Osteocyte (in vitro differentiated cells): Measurements from ENCODE around the genes RAP1GAP2, OR1A2, TRPV1 and EMC6.

DNA sequence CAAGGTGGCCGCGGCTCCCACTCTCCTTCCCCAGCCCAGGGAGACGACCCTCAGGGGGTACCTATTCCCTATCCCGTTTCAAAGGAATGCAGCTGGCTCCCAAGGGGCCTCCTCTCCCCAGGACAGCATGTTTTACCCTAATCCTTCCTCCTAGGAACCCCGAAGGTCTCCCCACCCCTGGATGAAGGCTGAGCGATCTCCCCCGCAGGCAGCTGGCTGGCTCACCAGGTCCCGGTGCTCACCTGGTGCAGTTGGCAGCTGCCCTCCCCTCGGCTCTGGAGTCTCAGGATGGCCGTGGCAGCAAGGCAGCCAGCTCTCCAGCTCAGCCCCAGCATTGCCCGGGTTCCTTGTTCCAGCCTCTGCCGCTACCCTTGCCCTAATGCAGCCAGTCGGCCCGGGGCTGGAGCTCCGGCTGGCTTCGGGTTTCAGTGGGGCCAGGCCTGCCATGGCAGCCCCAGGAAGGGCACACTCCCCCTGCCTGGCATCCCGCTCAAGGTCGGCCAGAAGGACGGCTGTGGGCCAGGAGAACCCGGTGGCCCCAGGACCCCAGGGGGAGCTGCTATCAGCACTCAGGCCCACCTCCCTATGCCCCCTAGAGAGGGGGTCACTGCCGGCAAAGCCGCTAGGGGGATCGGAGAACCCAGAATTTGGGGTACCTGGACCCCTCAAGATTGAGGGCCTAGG is 4.5 kb downstream of the CLUH start:
- PRO-cap: no peak

- PRO-cap: no peak
These were observed 3.9 kb downstream of the CLUH start for GRCh38 chr17:2707615-2708160.

GRCh38 chr17:2712090-2712736 is 649 bp upstream of the CLUH start:
- PRO-cap: no peak

DNA sequence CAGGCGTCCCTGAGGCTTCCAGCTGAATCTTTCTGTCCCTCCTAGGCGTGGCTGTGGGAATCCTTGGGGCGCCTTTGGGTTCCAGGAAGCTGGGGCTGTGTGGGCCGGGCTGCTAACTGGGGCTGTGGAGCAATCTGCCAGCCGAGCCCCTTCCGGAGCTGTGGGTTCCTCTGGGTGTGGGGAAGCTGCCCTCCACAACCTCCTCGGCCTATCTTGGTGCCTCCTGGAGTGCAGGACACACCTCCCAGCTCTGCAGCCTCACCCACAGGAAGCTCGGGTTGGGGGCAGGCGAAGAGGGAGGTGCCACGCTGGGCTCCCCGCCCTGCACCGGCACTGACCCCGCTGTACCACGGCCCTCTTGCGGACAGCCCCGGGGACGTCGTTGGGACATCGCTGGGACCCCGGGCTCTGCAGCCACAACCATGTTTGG is at the start of gene RAP1GAP2:
TSS of gene RAP1GAP2 (plus strand) at position 333 of the 430 bp plus-strand sequence.
- PRO-cap: no peak

- PRO-cap: no peak
These were observed 1.4 kb downstream of the RAP1GAP2 start for GRCh38 chr17:2797491-2798208.

DNA sequence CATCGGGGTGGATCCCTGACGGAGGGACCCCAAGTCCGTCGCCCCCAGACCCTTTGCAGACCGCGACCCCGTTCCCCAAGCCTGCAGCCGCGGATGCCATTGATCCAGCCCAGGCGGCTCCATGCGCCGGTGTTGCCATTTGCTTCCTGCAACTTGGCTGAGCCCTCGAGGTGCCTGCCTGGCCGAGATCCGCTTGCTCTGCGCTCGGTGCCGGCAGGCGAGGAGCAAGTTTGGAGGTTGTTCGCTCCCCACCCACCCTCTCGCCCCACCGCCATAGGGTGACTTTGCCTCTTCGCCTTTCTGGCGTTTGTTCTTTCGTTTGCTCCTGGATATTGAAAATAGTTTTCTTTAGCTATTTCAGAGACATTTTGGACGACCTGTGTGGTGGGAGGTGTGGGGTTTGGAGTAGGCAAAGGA is 58.1 kb downstream of the RAP1GAP2 start:
- PRO-cap: no peak

DNA sequence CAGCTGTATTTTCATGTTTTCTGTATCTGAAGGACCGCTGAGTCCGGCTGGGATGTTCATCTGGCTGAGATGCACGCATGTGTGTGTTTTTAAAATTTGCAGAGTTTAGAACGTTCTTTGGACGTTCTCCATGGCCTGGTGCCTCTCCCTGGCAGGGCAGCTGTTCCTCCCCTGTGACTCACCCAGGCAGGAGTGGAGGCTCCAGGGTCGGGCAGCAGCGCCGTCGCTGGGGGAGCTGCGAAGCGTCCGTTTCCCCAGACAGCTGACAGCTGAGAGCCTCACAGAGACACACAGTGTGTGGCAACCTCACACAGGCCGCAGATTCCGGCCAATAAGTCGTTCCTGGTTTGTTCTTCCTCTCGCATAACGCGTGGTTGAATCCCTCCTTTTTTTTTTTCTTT is 80.6 kb downstream of the OR1D5 start:
- PRO-cap: no peak

DNA sequence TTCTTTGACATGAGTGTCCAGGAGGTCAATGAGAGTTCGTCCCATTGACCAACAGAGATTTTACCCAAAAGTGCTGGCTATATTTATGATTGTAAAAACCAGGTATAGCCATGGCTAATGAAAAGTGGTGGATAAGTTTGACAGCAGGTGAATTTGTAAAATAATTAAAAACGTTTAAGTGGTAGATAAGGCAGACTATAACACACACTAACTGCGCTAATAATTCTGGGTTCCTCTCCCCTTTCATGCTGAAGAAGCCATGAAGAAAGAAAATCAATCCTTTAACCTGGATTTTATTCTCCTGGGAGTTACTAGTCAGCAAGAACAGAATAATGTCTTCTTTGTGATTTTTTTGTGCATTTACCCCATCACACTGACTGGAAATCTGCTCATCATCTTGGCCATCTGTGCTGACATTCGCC is at the start of gene OR1A2:
TSS of gene OR1A2 (plus strand) at position 260 of the 422 bp plus-strand sequence.
- PRO-cap: no peak

DNA sequence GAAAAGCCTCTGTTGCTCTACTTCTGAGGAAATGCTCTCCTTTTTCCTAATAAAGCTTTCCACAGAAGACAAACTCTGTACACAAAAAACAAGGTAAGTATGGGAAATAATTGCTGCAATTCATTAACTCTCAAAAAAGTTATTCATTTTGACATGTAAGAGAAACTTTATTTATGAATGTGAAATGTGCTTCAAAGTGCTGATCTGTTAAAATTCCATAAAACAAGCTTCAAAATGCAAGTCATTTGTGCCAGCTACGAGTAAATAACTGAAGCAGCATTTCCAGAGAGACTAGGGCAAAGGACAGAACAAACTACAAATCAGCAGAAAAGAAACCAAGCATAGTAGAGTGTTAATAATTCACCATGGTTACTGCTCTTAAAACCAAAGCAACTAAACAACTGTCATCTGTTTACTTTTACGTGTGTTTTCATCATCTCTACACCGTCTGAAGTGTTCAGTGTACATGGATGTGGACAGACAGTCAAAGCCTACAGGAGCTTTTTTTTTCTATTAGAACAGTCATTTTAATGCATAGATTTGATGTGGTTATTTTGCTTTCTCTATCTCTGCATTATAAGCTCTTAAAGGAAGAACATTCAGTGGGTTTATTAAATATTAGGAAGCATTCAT is 1.6 kb upstream of the ASPA start:
- PRO-cap: no peak

GRCh38 chr17:3528823-3529491 is 28.7 kb downstream of the TRPV3 start:
- PRO-cap: no peak

DNA sequence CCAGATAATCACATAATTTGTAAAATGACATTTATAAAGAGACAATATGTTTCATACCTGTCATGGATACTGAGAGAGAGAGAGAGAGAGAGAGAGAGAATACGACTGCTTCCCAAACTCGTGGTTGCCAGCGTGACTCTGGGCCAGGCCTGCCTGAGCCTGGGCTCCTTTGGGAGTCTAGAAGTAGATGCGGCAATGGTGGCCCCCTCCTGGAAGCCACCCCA is at the start of gene TRPV1:
TSS of gene TRPV1 (minus strand) at position 160 of the 224 bp plus-strand sequence.
- PRO-cap: no peak

DNA sequence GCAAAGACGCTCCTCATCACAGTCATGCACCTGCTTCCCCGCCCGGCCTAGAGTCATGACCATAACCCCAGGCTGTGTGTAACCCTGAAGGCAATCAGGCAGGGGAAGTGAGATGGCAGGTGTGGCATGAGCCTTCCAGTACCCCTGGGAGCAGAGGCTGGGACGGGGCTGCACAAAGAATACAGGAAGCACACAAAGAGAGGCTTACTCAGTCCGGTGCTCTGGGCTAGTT is 9.4 kb downstream of the CTNS start:
- PRO-cap: no peak

DNA sequence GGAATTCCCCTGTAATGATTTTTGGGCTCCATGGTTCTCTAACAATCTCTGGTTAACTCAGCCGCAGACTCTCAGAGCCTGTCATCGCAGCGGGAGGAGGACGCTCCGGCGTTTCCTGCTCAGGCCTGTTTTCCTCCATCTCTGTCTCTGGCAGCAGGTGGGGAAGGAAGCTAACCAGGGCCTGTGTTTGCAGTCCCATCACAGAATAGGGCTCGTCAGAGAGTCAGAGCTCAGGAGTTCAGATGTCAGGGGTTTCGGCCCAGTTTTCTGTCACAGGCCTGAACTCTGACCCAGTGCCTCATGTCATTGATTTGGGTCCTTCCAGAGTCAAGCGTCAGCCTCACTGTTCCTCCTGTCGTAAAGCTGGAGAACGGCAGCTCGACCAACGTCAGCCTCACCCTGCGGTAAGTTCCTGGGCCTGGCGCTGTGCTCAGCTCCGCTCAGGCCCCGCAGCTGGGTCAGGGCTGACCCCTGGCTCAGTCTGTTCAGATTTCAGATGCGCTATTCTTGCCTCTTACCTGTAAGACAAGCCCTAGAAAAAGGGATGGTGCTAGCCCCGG is 10.6 kb downstream of the CTNS start:
- PRO-cap: no peak

DNA sequence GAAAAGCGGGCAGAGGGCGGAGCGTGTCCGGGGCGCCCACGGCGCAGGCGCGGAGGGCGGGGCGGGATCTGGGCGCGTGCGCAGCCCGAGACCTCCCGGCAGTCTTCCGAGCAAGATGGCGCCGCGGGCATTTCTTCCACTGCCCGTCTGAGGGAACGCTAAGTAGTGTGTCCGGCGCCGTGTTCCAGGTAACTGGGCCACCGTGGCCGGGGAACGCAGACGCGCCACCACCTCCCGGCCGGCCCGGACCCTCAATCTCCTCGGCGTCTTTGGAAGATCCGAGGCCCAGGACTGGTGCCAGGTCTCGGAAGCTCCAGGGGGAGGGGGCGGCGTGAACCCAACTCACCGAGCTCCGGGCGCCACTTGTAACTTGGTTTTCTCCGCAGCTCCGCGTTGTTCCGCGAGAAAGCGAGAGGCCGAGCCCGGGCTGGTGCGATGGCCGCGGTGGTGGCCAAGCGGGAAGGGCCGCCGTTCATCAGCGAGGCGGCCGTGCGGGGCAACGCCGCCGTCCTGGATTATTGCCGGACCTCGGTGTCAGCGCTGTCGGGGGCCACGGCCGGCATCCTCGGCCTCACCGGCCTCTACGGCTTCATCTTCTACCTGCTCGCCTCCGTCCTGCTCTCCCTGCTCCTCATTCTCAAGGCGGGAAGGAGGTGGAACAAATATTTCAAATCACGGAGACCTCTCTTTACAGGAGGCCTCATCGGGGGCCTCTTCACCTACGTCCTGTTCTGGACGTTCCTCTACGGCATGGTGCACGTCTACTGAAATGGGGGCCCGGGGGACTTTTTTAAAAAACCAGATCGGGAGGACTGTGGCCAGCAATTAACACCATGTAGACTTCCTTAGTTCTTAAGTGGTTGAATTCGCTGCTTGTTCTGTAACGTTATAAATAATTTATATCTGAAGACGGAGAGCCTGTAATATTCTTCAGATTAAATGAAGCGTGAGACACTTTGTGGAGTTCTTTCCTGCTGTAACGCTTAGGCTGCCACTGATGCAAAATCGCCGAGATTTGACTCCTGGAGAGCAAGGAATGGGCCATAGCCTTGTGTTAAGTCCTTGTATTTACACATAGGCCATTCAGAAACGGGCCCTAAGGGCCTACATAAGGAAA is at the start of gene EMC6:
TSS of gene EMC6 (plus strand) at position 101 of the 1,117 bp plus-strand sequence.
- PRO-cap: bidirectional peak, plus-strand start at position 101 of the sequence, minus-strand start outside the sequence

DNA sequence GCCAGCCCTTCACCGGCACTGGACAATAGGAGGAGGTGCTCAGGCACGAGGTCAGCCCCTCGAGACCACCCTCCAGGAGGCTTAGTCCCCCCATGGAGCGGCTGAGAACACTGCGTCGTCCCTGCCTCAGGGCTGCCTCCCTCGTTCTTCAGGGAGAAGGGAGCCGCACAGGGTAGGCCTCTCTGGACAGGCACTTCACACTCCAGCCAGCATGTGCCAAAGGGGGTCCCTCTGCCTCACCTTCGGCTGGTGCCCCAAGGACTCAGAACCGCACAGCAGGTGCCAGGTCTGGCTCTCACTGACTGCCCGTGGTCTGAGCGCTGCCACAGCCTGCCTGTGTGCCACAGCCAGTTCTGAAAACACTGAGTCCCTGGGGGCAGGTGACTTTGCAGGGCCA is 7.1 kb downstream of the P2RX5 start:
- PRO-cap: no peak

DNA sequence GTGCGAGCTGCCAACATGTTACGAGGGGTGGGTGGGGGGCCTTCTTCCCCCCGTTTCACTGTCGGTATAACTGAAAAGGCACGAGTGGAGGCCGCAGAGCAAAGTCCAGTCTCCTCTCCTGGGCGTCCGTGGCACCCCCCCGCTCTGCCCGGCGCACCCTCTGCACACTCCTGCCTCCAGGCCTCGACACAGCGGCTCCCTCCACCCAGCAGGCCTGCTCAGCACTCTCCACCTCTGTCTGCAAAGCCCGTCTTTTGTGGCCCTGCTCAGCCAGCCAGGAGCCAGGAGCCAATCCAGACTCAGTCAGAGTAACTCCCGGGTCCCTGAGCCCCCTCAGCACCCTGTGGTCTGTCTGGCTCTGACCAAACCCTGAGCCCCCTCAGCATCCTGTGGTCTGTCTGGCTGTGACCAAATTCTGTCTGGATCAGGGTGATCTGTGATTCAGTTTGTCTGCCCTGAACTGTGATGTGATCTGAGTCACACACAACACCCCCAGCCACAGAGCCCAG is 6.1 kb downstream of the ITGAE start:
- PRO-cap: no peak

- PRO-cap: no peak
These were observed 9.1 kb upstream of the ITGAE start for GRCh38 chr17:3810061-3810427.

- PRO-cap: no peak
These were observed 7.6 kb upstream of the CAMKK1 start for GRCh38 chr17:3900334-3900941.

DNA sequence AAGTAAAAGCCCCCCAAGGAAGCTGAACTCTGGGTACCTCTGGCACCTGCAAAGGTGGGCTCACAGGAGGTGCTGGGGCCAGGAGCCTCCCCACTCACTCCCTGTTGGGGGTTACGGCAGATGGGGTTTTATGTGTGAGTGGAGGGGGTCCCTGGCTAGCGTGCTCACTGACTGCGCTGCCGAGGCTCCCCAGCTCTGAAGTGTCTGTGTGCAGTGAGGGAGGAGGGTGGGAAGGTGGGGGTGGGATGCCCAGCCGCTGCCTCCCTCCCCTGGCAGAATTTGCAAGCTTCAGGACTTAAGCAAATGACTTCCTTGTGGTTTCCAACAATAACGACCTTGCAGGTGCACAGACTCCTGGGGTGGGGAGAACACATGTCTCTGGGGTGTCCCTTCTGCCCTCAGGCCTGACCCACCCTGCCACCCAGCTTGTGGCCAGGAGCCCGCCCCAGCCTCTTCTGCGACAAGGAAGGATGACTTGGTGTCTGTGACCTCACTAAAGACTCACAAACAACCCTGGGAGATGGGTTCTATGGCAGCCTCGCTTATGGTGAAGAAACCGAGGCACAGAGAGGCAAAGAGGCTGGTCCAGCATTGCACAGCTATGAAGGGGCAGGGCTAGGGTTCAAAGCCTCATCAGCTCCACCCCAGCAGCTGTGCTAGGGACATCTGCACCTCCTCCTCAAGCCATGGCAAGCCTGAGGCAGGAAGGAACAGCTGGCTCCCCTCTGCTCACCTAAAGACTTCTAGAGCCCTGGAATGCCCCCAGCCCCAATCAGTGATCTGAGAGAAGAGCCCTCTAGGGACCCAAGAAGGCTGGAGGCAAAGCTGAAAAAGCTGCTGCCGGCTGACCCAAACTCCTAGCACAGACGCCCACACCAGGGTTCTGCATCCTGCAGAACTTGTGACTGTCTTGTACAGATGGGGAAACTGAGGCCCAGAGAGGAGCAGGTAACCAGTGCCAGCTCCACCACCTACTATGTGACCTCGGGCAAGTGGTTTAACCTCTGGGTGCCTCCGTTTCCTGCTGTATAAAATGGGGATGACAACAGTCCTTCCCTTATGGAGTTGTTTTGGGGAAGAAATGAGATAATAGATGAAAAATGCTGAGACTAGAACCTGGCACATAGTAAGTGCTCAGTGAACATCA is 2.6 kb downstream of the ATP2A3 start:
- PRO-cap: no peak

- PRO-cap: no peak
These were observed 36.6 kb upstream of the ATP2A3 start for GRCh38 chr17:4000859-4001215.